Peritoneum (tissue), 1 donor: Measurements from ENCODE around the genes AJAP1 and NOL9.

GRCh38 chr1:3976726-3977186, 76.7 kb upstream of the C1orf174 start:
- PRO-cap: no peak

DNA sequence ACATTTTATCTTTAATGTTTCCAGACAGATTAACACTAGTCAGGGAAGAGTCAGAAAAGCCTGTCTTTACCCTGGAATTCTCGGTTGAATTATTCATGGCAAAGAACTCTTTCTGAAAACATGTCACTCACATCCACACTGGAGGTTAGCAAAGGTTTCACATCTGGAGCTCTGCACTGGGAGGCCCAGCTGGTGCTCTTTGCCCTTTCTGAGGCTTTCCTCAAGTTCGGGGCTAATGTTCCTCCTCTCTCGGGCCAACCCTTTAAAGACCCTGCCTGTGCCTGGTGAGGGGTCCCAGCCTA, 265.9 kb upstream of the C1orf174 start:
- PRO-cap: no peak

GRCh38 chr1:4352575-4352922, 301.9 kb upstream of the AJAP1 start:
- PRO-cap: no peak

GRCh38 chr1:4654407-4654888, at the start of gene AJAP1:
Gene AJAP1, plus strand, starts transcription at chr1:4654609.
- PRO-cap: no peak

DNA sequence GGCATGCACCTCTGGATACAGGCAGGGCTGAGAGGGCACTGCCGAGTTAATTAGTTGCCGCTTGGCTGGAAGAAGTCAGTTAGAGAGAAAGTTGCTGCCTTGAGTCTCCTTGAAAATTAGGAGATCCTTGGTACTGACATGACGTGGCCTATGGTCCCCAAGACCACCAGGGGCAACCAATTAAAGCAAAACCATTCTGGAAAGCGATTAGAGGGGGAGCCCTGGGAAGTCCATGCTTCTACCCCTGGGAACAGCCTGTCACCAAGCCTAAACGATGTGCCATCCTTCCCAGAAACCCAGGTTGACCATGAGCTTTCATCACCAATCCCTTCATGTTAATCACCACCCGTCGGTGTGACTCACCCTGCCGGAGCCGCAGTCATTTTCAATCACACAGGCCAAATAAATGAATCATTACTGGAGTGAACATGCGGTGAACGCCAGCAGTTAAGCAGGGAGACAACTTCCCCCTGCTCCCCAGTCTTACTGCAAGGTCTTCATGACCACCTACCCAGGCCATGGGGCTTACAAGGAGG, 308.7 kb downstream of the AJAP1 start:
- PRO-cap: no peak

DNA sequence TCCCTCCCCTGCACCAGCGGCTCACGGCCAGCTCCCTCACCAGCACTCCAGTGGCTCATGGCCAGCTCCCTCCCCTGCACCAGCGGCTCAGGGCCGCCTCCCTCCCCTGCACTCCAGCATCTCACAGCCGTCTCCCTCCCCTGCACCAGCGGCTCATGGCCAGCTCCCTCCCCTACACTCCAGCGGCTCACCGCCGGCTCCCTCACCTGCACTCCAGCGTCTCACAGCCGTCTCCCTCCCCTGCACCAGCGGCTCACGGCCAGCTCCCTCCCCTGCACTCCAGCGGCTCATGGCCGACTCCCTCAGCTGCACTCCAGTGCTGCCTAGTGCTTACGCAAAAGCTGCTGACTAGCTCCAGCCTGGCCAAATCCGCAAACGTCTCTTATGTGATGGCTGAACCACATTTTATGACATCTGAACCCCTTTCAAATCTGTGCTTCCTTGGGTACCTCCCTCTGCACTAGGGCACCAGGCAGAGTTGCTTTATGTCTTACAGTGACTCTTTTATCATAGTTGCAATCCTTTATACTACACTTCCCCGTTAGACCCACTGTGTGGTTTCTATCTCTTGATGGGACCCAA, 324.2 kb downstream of the NPHP4 start:
- PRO-cap: no peak

- PRO-cap: no peak
These were observed 278.9 kb downstream of the NPHP4 start for GRCh38 chr1:5713111-5713936.

DNA sequence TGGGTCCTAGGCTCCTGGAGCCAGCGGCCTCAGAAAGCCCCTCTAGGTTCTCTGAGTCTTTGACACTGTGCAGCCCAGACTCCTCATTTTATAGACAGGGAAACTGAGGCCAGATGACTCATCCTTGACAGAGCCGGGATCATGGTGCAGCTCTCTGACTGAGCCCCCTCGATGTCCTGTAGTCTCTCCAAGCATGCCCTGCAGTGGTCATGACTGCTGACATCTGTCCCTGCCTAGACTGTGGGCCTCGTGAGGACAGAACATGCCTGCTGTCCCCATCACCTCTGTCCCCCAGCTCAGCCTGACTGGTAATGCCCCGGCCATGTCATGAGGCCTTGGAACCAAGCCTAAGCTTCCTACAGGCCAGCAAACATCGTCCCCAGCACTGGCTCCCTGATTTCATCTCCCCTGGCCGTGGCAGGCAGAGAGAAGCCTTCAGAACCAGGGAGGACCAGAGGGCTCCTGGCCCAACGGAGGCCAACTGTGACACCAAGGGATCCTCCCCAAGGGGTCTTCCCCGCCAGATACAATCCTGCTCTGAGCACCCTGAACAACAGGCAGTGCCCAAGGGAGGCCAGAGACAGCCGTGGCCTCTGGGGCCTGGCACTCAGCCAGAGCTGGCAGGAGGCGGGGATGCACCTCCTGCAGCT, 9.7 kb upstream of the NPHP4 start:
- PRO-cap: no peak

GRCh38 chr1:6027553-6028133, 18.0 kb upstream of the KCNAB2 start:
- PRO-cap: no peak

GRCh38 chr1:6097312-6098209, 51.9 kb downstream of the KCNAB2 start:
- PRO-cap: no peak

- PRO-cap: no peak
These were observed 3.6 kb upstream of the HES3 start for GRCh38 chr1:6240172-6240993.

DNA sequence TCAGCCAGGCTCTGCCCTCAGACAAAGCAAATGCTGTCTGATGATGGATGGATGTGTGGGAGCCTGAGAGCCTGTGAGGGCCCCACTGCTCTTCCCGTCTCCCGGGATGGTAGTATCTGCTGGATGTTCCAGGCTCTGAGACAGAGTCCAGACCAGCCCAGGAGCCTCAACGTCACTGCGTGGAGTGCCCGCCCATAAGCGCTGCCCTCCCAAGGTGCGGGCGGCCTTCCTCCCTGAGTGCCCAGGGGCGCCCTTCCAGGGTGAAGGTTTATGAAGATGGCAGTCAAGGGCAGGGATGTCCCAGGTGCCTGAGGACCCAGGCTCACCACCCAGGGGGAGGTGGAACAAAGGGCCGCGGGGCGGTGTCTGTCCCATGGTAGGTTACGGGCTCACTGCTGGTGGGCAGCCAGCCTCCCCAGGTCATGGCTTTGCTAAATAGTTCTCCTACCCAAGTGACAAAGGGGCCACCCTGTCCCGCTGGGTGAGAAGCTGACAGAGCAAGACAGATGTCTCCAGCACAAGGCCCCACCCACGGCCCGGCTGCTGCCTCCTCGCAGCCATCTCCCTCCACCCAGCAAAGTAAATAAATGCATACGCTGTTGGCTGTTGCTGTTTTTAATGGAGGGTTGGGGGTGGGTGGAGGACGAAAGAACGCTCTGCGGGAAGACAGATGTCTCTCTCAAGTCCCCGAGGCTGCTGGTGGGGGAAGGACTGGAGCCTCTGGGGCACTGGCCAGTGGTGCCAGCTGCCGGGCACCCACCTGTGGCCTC, 9.0 kb upstream of the GPR153 start:
- PRO-cap: no peak

GRCh38 chr1:6281103-6281593, 20.2 kb upstream of the GPR153 start:
- PRO-cap: no peak

- PRO-cap: no peak
These were observed 36.3 kb downstream of the ACOT7 start for GRCh38 chr1:6357321-6357655.

GRCh38 chr1:6544708-6546020, 9.1 kb downstream of the NOL9 start:
- PRO-cap: no peak

- PRO-cap: no peak
These were observed 8.0 kb downstream of the NOL9 start for GRCh38 chr1:6546152-6546842.

GRCh38 chr1:6554093-6555008, at the start of gene NOL9:
Gene NOL9, minus strand, starts transcription at chr1:6554513.
- PRO-cap: unidirectional peak, minus-strand start at chr1:6554535

DNA sequence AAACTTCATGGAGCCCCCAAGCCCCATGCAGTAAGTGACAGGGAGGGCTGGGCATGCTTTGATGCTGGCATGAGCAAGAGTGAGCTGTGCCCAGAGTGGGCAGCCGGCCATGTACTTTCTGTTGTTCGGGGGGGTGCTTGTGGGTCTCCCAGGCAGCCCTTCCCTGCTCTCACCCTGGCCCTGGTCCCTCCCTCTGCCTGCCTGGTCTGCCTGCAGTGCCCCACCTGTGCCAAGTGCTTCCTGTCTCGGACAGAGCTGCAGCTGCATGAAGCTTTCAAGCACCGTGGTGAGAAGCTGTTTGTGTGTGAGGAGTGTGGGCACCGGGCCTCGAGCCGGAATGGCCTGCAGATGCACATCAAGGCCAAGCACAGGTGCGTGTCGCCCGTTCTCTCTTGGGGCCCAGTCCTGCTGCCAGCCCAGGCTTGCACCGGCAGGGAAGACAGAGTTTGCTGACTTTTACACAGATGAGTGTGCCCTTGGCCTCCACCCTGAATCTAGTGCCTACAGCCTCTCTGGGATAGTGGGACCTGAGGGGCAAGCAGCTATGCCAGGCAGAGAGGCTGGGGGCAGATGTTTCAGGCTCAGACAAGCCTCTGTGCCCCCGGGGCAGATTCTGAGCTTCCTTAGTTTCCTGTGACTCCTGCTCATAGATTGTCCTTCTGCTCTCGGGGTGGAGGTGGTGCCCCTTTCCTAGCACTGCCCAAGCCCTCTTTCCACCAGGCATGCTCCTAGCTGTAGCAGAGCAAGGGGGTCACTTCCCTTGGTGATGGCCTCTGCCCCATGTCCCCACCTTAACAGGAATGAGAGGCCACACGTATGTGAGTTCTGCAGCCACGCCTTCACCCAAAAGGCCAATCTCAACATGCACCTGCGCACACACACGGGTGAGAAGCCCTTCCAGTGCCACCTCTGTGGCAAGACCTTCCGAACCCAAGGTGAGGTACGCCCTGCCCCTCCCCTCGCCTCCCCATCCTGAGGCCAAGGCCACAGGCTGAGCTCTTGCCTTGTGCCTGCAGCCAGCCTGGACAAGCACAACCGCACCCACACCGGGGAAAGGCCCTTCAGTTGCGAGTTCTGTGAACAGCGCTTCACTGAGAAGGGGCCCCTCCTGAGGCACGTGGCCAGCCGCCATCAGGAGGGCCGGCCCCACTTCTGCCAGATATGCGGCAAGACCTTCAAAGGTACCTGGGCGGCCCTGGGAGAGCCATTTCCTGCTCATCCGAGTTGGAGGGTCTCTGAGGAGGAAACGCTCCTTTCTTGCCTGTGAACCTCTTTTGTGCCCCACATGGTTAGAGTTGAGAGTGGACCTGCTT, 7.9 kb downstream of the ZBTB48 start:
- PRO-cap: unidirectional peak, minus-strand start at position 711 of the sequence

GRCh38 chr1:6619645-6620760, 4.7 kb upstream of the THAP3 start:
- PRO-cap: no peak

GRCh38 chr1:6622619-6623826, 1.6 kb upstream of the THAP3 start:
- PRO-cap: no peak